ENCODE measurements around a stretch of chr9.

DNA sequence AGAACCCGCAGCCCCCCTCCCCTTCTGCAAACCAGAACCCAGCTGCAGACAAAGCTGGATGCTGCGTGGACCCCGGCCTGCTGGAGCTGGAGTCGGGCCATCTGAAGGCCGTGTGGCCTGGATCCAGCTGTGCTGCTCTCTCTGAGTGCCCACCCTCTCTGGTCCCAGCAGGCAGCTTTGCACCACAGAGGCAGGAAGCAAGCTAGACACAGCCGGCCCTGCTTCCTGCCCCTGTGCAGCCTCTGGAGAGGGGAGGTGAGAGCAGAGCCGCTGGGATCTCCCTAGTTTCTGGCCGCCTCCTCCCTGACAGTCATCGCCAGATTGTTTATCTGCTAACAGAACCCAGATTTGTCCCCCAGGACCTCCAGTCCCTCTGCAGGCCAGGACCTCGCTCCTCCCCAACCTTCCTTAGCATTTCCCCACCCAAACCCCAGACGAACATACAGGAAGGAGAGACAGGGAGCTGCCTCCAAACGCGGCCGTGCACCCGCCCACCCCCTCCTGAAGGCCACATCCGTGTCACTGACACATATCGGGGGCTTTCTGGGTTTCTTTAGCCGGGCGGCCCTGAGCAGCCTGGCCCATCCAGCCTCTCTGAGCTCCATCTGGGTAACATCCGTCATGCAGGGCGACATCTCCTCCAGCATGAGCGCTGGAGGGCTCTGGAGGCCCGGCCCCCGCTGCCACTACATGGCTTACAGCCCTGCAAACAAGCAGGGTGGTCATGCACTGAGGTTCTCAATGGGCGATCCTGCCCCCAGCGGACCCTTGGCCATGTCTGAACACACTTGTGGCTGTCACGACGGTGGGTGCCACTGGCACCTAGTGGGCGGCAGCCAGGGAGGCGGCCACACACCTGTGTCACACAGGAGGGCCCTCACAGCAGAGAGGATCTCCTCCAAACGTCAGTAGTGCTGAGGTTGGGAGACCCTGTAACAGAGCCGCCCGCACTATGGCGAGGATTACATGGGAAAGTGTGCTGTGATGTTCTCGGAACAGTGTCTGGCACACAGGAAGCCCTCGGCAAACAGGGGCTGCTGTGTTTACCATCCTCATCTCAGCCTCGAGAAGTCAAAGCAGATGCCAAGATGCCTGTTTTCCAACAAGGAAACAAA lies 47.6 kb downstream of the DBH start:
- PRO-cap, result no peak

GRCh38 chr9:133706867-133707495 lies 31.2 kb downstream of the SARDH start:
- PRO-cap, result no peak

- PRO-cap, result no peak
These were observed 648 bp downstream of the SARDH start for GRCh38 chr9:133737430-133737978.

- PRO-cap, result no peak
These were observed 30.9 kb upstream of the SARDH start for GRCh38 chr9:133768747-133769741.

GRCh38 chr9:133944387-133945672 lies 47.3 kb downstream of the VAV2 start:
- PRO-cap, result unidirectional peak, plus-strand start at chr9:133944710

GRCh38 chr9:133978981-133980057 lies 12.8 kb downstream of the VAV2 start:
- PRO-cap, result no peak

DNA sequence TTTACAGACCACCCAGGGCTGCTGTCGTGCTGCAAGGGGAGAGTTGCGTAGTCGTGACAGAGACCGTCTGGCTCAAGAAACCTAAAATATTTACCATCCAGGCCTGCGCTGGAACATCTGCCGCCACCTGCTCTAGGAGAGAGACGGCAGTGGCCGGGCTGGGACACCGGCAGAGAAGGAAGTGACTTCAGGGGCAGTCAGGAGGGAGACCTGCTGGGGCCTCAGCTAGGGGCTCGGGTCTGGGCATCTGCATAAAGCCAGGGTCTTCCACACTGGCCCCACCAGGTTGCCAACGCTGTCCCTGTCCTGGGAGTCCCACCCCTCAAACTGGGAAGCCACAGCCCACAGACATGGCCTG lies 9.3 kb downstream of the VAV2 start:
- PRO-cap, result unidirectional peak, plus-strand start at position 138 of the sequence

GRCh38 chr9:133991417-133991575 lies 828 bp downstream of the VAV2 start:
- PRO-cap, result no peak

DNA sequence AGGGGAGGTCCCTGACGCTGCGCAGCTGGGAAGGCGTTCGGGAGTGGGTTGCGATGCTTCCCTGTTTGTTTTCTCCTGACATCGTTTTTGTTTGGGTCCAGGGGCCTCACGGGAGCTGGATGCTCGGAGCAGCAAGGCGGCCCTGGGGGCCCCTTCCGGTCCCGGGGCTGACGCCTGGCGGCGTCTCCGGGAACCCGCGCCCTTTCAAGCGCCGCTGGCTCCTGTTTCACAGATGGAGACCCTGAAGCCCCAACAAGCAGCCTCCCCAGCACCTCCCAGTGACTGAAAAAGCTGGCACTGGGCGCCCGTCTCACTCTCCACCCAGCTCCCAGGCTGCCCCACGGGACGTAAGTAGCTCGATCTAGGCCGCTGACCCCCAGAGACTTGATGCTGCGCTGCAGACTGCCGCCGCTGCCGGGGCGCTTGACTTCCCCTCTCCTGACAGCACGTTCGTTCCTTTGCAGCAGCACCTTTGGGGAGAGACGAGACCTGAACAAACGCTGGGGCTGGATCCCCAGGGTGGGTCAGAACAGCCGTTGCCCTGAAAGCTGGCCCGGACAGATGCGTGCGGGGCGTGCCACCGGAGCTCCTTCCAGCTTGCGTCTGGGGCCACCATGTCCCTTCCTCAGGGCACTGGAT lies 582 bp downstream of the BRD3OS start:
- PRO-cap, result no peak

- PRO-cap, result no peak
These were observed 17.0 kb downstream of the BRD3 start for GRCh38 chr9:134050797-134051195.

GRCh38 chr9:134051372-134051743 lies 16.5 kb downstream of the BRD3 start:
- PRO-cap, result no peak

DNA sequence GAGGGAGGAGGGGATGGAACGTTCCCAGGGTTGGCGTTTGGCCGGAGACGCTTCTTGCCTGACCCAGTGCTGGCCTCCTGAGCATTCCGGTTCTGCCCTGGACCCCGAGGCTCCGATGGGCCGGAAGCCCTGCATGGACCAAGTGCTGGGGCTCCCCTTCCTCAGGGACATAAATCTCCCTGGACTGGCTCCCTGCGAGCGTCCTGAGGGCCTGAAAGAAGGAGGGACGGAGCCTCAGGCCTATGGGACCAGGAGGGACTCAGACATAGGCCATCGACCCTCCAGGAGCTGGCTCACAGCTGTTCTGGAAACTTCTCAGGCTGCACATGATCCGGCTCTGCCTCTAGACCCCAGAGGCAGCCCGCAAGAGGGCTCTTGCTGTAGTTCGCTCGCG lies 36.6 kb downstream of the WDR5 start:
- PRO-cap, result unidirectional peak, plus-strand start at position 296 of the sequence

GRCh38 chr9:134175908-134176644 lies 40.2 kb downstream of the WDR5 start:
- PRO-cap, result no peak

DNA sequence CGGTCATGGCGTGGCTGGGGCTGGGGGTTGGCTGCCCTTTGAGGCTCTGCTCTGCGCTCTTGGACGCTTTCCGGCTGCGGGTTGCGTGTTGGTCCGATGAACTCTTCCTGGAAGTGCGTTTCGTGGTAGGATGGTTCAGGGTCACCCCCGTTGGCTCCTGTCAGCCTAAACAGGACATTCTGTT lies 50.5 kb downstream of the WDR5 start:
- PRO-cap, result bidirectional peak, plus-strand start outside the sequence, minus-strand start at position 115 of the sequence

GRCh38 chr9:134188345-134188740 lies 52.5 kb downstream of the WDR5 start:
- PRO-cap, result no peak

- PRO-cap, result no peak
These were observed 79.1 kb downstream of the WDR5 start for GRCh38 chr9:134214799-134215542.

- PRO-cap, result no peak
These were observed 93.3 kb upstream of the RXRA start for GRCh38 chr9:134232863-134233351.

GRCh38 chr9:134263400-134263927 lies 62.8 kb upstream of the RXRA start:
- PRO-cap, result no peak

DNA sequence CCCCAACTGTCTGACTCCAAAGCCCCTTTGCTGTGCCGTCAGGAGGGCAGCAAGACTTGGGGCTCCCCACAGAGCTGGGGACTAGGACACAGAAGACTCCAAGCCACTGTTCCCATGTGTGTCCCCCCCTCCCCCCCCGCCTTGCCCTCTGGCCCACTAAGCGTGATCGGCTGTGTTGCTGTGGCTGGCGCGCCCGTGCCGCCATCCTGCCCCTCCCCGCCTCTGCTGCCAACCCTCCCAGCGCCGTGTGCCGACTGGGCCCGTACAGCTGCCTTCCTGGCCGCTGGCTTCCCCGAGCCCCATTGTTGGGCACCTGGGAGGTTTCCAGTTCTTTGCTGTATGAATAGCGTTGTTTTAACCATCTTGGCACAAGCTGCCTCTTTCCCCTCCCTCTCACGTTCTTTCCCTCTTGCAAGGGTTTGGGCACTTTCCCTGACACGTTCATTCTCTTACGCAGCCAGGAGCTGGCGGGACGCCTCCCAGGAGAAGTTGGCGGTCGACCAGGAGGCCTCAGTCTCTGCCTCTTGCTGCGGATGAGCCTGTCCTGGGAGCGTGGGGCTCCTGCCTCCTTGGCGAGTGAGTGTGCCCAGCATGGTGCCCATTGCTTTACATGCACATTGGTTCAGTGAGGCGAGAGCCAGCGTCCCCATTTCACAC lies 43.2 kb upstream of the RXRA start:
- PRO-cap, result bidirectional peak, plus-strand start at position 444 of the sequence, minus-strand start at position 304 of the sequence

- PRO-cap, result no peak
These were observed 4.5 kb upstream of the RXRA start for GRCh38 chr9:134321679-134322191.